Testis (tissue), 5 donors: ENCODE data around the gene OR4D2.

DNA sequence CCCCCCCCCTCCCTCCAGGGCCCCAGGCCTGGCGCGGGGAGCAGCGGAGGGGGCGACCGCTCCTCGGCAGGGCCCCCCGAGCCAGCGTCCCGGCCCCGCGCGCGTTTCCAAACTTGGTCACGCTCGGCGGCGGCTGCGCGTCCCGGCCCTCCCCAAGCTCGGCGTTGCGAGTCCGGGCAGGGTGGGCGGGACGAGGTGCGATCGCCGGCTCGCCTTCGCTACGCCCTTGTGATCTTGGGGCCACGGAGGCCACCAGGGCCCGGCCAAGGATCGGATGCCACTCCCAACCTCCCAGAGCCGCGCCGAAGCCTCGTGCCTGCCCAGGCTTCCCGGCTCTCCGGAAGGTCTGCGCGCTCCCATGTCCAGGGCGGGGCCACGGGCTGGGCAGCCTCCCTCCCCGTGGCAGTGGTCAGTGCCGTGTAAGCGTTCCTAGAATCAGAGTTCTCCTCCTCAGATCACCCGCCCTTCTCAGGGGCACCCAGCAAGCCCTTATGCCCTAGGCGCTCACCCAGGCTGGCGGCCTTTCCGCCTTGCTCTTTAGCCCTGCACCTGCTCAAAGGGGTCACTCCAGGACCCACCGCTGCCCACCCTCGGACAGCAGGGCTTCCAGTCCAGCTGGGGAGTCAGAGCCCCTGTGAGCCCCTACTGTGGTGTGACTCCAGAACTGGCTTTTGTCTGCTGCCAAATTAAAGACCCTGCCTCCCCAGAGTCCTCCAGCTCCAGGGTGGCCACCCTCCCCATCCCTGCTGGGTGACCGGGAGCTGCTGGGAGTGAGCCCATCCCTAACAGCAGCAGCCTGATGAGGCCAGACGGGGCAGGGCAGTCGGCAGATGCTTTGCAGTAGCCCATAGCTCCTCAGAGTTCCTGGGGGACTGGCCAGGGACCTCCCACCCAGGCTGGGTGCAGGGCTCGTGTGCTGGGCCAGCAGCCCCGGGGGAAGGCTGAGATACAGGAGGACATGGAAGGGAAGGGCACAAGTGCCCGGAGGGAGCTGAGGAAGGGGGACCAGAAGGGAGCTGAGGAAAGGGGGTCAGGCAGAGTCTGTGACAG, 12.3 kb upstream of the MRPS23 start:
- PRO-cap, 3 experiments: peak in 3 of 3 experiments; most common plus-strand start position 176 of the sequence (in 1); most common minus-strand start position 166 of the sequence (in 2)
- RAMPAGE, long total RNA, 2 experiments: no peak in any of the 2 experiments
- RRBS: 5% methylated on average over 25 of the region's 60 CpGs

- PRO-cap, 3 experiments: no peak in any of the 3 experiments
- RAMPAGE, long total RNA, 2 experiments: no peak in any of the 2 experiments
- RRBS: no CpG with 5 or more reads among the region's 1 CpG
Observed at GRCh38 chr17:57927247-57927808, 27.9 kb downstream of the CUEDC1 start.

DNA sequence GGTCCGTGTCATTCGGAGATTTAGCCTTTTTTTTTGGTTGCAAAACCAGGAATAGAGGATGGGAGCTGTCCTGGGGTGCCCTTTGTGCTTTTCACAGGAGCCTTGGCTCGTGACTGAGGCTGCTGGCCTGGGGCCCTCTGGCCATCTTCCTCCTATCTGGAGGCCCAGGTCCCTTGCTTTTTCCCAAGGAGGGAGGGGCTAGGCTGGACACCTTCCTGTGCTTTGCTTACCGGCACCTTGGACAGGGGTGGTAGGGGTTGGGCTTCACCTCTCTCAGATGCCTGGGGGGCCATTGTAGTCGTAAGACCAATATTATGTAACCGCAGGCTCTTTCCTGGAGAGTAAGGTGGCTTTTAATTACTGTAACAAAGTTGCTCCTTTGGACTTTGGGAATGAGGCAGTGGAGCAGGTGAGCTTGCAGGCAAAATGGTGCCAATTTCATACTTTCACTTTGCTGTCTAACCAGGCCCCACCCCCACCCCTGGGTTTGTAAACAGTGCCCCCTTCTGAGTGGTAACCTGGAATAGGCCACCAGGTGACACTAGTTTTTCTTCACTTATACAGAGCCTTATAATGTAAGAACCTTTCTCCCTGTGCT, 1.2 kb downstream of the DYNLL2 start:
- PRO-cap, 3 experiments: no peak in any of the 3 experiments
- RAMPAGE, long total RNA, 2 experiments: no peak in any of the 2 experiments
- RRBS: no CpG with 5 or more reads among the region's 6 CpGs

- PRO-cap, 3 experiments: no peak in any of the 3 experiments
- RAMPAGE, long total RNA, 2 experiments: no peak in any of the 2 experiments
- RRBS: no CpG with 5 or more reads among the region's 6 CpGs
Observed at GRCh38 chr17:58085593-58086284, 2.5 kb downstream of the DYNLL2 start.

DNA sequence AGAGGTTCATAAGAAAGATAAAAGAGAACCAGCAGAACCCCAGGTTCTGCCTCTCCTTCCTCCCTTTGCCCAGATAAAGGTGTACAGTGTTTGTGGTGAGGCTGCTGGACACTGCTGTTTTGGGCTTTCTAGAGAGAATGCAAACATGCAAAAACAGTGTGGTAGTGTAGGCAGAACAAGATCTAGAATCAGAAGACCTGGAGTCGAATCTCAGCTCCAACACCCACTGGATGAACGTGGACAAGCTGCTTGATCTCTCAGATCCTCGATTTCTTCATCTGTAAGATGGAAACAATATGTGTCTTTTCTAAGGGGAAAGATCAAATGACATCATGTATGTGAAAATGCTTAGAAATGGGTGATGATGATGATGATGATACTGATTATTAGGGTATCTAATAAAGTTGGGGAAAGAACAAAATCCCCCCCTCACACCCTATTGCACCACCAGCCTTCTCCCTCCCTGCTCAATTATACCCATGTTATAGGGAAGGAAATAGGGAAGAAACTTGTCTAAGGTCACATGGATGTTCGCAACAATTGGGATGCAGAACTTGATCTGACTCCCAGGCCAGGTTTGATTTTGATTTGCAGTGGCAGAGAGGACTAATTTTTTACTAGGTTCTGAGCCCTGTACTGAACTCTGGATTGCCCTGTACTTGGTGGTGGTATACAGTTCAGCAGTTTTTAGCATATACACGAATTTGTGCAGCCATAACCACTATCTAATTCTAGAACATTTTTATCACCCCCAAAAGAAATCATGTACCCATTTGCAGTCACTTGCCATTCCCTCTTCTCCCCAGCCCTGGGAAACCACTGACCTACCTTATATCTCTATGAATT, 11.0 kb downstream of the DYNLL2 start:
- PRO-cap, 3 experiments: no peak in any of the 3 experiments
- RAMPAGE, long total RNA, 2 experiments: no peak in any of the 2 experiments
- RRBS: no CpG with 5 or more reads among the region's 5 CpGs

- PRO-cap, 3 experiments: no peak in any of the 3 experiments
- RAMPAGE, long total RNA, 2 experiments: no peak in any of the 2 experiments
- RRBS: no CpG with 5 or more reads among the region's 6 CpGs
Observed at GRCh38 chr17:58166696-58167260, at the start of gene OR4D2. TSS of gene OR4D2 (plus strand) at chr17:58166982.

DNA sequence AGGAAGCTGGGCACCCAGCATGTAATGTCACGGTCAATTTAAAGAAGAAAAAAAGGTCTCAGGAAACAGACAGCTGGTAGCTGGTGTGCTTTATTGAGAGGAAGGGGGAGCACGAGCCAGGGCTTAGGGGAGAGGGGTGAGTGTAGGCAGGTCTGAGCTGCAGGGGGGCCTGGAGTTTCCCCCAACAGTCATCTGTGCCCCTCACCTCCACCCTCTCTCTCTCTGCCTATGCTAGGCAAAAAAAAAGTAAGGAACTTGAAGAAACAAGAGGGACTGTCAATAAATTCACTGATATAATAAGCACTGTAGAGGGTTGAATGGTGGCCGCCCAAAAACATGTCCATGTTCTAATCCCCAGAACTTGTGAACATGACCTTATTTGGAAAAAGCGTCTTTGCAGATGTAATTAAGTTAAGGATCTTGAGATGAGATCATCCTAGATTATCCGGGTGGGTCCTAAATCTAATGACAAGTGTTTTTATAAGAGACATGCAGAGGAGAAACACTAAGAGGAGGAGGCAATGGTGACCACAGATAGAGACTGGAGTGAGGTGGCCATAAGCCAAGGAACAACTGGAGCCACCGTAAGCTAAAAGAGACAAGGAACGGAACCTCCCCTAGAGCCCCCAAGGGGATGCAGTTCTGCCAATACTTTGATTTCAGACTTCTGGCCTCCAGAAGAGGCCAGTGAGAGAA, 14.5 kb downstream of the TSPOAP1 start:
- PRO-cap, 3 experiments: no peak in any of the 3 experiments
- RAMPAGE, long total RNA, 2 experiments: no peak in any of the 2 experiments
- RRBS: no CpG with 5 or more reads among the region's 7 CpGs

- PRO-cap, 3 experiments: no peak in any of the 3 experiments
- RAMPAGE, long total RNA, 2 experiments: no peak in any of the 2 experiments
- RRBS: no CpG with 5 or more reads among the region's 8 CpGs
Observed at GRCh38 chr17:58317363-58317990, 11.1 kb downstream of the TSPOAP1 start.

GRCh38 chr17:58322887-58323737, 5.5 kb downstream of the TSPOAP1 start:
- PRO-cap, 3 experiments: no peak in any of the 3 experiments
- RAMPAGE, long total RNA, 2 experiments: no peak in any of the 2 experiments
- RRBS: 86% methylated on average over 5 of the region's 15 CpGs

DNA sequence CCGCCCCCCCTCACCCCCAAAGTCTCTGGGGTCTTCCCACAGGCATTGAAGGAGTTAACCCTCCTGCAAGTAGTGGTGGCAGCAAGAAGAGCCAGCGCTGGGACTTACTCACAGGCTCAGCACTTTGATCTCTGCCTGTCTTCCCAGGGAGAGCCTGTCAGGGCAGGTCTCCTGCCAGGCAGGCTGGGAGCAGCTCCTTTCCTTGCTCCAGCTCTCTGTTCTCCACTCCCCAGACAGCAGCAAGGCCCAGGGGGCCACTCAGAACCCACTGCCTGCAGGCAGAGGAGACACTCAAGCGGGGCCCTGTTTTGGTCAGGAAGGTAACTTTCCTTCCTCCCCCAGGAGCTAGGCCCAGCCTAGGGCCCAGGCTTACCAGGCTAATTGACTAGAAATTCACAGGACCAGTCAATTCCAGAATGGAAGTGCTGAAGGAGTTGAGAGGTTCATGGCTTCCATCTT, 12.7 kb upstream of the SUPT4H1 start:
- PRO-cap, 3 experiments: no peak in any of the 3 experiments
- RAMPAGE, long total RNA, 2 experiments: no peak in any of the 2 experiments
- RRBS: no CpG with 5 or more reads among the region's 3 CpGs

GRCh38 chr17:58391305-58391999, 25.9 kb downstream of the RNF43 start:
- PRO-cap, 3 experiments: no peak in any of the 3 experiments
- RAMPAGE, long total RNA, 2 experiments: no peak in any of the 2 experiments
- RRBS: no CpG with 5 or more reads among the region's 10 CpGs

DNA sequence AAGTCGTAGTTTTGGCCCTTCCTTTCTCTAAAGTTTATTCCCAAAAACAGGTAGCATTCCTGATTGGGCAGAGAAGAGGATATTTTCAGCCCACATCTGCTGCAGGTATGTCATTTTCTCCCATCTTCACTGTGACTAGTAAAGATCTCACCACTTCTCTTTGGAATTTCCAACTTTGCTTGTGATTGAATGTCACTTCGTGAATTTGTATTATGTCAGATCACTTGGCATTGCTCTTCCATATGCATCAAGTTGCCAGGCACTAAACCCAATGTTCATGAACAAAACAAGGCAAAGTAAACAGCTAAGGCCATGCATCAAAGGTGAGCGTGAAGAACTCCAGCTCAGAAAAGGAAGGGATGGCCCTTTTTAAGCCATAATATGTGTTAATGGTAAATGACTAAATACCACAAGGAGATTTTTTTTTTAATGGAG, 1.6 kb downstream of the RNF43 start:
- PRO-cap, 3 experiments: no peak in any of the 3 experiments
- RAMPAGE, long total RNA, 2 experiments: no peak in any of the 2 experiments
- RRBS: no CpG with 5 or more reads among the region's 3 CpGs

- PRO-cap, 3 experiments: no peak in any of the 3 experiments
- RAMPAGE, long total RNA, 2 experiments: no peak in any of the 2 experiments
- RRBS: no CpG with 5 or more reads among the region's 1 CpG
Observed at GRCh38 chr17:58569219-58569542, 25.1 kb upstream of the SEPTIN4 start.

DNA sequence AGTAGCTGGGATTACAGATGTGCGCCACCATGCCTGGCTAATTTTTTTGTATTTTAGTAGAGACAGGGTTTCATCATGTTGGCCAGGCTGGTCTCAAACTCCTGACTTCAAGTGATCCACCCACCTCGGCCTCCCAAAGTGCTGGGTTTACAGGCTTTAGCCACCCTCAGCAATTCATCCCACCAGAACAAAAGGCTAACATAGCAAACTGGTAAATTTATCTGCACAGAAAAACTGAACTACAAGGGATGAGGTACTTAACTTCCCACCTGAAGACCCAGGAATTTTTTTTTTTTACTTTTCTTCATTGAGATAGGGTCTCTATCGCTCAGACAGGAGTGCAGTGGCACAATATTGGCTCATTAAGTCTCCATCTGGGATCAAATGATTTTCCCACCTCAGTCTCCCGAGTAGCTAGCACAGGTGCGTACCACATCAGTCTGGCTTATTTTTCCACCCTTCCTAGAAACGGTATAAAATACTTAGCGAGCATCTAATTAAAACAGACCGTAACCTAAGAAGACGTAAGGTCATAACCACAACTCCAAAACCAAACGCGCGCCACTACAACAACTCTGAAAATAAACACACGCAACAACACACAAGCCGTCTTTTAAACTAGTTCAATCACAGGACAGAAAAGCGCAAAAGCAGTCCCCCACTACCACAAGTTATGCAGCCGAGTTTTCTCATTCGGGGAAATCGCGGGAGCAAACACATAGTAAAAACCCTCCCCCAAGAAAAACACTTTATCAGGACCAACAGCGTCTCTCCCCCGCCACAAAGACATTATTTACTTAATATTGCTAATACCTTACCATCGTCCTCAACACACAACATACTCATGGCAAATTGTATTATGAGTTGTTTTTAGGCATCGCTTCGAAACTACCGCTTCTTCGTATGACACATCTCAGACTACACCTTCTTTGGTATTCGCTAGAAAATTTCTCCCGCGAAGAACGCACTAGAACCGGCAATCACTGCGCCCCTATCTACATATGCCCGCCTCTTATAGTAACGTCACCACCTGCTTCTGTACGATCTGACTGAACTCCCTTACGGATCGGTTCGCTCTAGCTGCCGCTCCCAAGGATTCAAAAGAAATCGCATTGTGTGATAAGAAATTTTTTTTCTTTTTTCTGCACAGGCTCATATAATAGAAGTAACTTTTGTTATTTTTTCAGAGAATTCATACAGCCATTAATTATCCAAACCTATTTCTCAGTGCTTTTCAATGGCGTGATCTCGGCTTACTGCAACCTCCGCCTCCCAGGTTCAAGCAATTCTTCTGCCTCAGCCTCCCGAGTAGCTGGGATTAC, 32.9 kb downstream of the IGBP1C start:
- PRO-cap, 3 experiments: peak in 3 of 3 experiments; most common plus-strand start position 692 of the sequence (in 3); most common minus-strand start position 782 of the sequence (in 3)
- RAMPAGE, long total RNA, 2 experiments: no peak in any of the 2 experiments
- RRBS: no CpG with 5 or more reads among the region's 44 CpGs

DNA sequence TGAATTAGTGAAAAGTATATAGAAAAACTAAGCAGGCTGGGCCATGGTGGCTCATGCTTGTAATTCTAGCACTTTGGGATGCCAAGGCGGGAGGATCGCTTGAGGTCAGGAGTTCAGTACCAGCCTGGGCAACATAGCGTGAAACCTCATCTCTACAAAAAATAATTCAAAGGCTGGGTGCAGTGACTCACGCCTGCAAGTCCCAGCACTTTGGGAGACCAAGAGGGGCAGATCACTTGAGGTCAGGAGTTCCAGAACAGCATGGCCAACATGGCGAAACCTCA, 15.4 kb upstream of the TRIM37 start:
- PRO-cap, 3 experiments: no peak in any of the 3 experiments
- RAMPAGE, long total RNA, 2 experiments: no peak in any of the 2 experiments
- RRBS: no CpG with 5 or more reads among the region's 5 CpGs

DNA sequence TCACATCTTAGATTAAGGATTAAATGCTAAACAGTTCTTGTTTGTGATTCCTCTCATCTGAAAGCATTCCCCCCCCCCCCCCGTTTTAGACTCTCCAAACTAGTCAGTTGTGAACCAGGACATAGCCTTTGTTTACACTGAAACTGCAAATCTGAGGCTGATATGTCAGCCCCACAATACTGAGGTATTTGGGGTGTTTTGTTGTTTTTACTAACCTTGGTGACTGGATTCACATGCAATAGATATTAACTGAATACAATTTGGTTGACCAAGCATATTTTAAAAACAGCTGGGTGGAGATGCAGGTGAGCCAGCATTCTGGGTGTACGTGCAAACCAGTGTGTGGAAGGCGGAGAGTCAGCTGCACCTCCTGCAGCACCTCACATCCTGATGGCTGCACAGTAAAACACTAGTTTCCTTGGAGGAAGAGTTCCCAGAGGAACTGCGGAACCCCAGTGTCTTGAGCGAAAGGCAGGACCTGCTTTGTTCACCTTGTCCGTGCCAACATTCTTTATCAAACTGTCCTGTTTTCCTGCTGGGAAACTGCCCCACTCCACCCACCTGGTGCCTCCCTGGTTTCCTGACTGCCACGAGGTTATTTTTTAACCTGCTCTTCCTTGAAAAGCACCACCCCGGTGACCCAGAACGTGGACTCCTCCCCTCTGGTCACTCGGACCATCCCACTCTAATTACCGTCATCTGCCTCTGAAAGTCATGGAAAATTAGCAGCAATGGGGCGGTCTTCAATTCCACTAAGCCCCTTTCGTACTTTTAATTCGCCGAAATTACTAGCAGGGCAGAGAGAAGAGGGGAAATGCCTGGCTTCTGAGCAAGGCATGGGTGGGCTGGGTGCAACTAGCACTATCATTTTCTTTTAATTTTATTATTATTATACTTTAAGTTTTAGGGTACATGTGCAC, 1.1 kb upstream of the YPEL2 start:
- PRO-cap, 3 experiments: peak in 3 of 3 experiments; most common plus-strand start position 715 of the sequence (in 3); most common minus-strand start position 586 of the sequence (in 3)
- RAMPAGE, long total RNA, 2 experiments: no peak in any of the 2 experiments
- RRBS: no CpG with 5 or more reads among the region's 15 CpGs

DNA sequence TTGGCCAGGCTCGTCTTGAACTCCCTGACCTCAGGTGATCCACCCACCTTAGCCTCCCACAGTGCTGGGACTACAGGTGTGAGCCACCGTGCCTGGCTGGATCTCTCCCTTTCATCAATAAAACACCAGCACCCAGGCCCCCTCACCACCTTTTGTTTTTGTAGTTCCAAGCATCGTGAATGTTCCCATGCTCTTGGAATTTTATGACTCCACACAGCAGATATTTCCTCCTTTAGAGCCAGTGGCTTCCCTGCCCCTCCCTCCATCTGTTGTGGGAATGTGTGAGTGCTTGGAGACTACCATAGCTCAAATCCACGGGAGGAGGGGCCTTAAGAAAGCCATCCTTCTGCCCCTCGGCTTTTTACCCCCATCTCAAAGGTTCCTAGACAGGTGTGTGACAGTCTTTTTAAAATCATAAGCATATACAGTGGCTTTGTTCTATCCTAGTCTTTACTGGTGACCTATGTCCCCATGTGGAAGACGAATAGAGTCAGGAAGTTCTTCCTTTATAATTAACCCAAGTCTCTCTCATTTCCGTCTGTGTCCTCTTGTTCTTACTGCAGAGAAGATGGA, 47.2 kb downstream of the YPEL2 start:
- PRO-cap, 3 experiments: no peak in any of the 3 experiments
- RAMPAGE, long total RNA, 2 experiments: no peak in any of the 2 experiments
- RRBS: no CpG with 5 or more reads among the region's 7 CpGs

- PRO-cap, 3 experiments: no peak in any of the 3 experiments
- RAMPAGE, long total RNA, 2 experiments: no peak in any of the 2 experiments
- RRBS: no CpG with 5 or more reads among the region's 7 CpGs
Observed at GRCh38 chr17:59435065-59435853, 103.8 kb downstream of the YPEL2 start.

- PRO-cap, 3 experiments: no peak in any of the 3 experiments
- RAMPAGE, long total RNA, 2 experiments: no peak in any of the 2 experiments
- RRBS: 91% methylated on average over 1 of the region's 11 CpGs
Observed at GRCh38 chr17:59436776-59437406, 105.4 kb downstream of the YPEL2 start.

- PRO-cap, 3 experiments: no peak in any of the 3 experiments
- RAMPAGE, long total RNA, 2 experiments: no peak in any of the 2 experiments
- RRBS: no CpG with 5 or more reads among the region's 2 CpGs
Observed at GRCh38 chr17:59634605-59635136, 15.0 kb downstream of the CLTC start.